NCI-H460 (cell line): ENCODE measurements around the gene CNOT6.

RAMPAGE:
- cytosol, long total RNA, result no peak
- long total RNA, result no peak
- nucleus, long total RNA, result no peak
Observed at GRCh38 chr5:179731493-179731898, 1.1 kb upstream of the MAML1 start.

RAMPAGE:
- cytosol, long total RNA, result no peak
- long total RNA, result no peak
- nucleus, long total RNA, result no peak
Observed at GRCh38 chr5:179758893-179759296, 26.3 kb downstream of the MAML1 start.

RAMPAGE:
- cytosol, long total RNA, result no peak
- long total RNA, result no peak
- nucleus, long total RNA, result no peak
Observed at GRCh38 chr5:179759887-179760502, 27.4 kb downstream of the MAML1 start.

DNA sequence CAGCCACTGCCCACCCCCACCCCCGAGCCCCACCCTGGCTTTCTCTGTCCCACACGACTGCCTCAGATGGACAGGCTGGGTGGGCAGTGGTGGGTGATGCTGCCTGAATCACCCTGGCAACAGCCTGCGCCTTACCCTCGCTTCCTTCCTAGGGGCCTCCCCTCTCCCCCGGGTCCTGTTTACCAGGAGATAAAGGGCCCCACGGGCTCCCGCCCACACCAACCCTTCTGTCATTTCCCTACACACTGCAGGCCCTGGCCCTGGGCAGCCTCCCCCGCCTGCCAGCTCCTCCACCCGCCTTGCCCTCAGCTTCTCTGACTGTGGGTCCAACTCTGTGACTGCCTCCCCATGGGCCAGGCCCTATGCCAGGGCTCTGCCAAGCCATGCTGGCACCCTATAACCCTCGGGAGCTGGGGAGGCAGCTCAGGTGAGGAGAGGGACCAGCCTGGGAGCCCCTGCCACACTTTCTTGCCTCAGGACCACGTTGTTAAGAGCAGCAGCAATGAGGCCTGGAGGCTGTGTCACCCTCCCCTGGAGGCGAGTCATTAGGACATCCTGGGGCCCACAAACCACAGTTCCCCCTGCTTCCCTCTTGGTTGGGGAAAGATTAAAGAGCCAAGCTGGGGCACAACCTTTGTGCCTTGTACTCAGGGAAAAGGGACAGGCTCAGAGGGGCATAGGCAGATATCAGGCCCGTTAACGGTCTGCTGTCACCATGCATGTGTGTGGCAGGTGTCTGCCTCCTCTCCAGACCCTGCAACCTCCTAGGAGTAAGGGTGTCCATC, 2.9 kb downstream of the MGAT4B start:
RAMPAGE:
- cytosol, long total RNA, result no peak
- long total RNA, result no peak
- nucleus, long total RNA, result no peak

GRCh38 chr5:179816537-179817711, 3.8 kb upstream of the SQSTM1 start:
RAMPAGE:
- cytosol, long total RNA, result no peak
- long total RNA, result no peak
- nucleus, long total RNA, result no peak

GRCh38 chr5:179821429-179822636, 1.1 kb downstream of the SQSTM1 start:
RAMPAGE:
- cytosol, long total RNA, result no peak
- long total RNA, result no peak
- nucleus, long total RNA, result no peak

DNA sequence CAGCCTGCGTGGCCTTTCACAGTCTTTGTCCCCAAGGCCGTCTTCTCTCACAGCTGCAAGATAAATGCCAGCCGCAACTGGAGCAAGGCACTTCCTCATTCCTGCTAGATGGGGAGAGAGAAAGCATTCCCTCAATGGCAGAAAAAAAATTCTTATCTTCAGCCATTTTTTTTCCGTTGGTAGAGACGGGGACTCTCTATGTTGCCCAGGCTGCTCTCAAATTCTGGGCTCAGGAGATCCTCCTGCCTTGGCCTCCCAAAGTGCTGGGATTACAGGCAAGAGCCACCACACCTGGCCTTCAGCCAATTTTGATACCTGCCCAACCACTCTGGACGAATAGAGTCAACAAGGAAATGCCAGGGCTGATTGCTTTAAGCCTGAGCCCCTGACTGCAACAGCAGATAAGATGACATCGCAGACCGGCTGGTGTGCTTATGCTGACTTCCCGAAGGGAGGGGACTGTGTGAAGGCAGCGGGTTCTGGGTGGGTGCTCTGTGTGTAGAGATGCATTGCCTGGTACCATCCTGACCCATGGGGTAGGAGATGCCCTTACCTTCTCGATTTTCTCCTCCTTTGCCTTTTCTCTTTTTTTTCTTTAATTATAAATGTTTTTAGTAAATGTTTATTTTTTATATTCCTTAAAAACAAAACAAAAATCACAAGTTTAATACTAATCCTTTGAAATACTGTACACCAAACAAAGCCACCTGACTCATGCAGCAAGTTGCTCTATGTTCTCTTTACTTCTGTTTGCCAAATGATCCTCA, 13.6 kb upstream of the RNF130 start:
RAMPAGE:
- cytosol, long total RNA, result no peak
- long total RNA, result no peak
- nucleus, long total RNA, result no peak

GRCh38 chr5:180089762-180090057, 18.2 kb upstream of the RNF130 start:
RAMPAGE:
- cytosol, long total RNA, result no peak
- long total RNA, result no peak
- nucleus, long total RNA, result no peak

DNA sequence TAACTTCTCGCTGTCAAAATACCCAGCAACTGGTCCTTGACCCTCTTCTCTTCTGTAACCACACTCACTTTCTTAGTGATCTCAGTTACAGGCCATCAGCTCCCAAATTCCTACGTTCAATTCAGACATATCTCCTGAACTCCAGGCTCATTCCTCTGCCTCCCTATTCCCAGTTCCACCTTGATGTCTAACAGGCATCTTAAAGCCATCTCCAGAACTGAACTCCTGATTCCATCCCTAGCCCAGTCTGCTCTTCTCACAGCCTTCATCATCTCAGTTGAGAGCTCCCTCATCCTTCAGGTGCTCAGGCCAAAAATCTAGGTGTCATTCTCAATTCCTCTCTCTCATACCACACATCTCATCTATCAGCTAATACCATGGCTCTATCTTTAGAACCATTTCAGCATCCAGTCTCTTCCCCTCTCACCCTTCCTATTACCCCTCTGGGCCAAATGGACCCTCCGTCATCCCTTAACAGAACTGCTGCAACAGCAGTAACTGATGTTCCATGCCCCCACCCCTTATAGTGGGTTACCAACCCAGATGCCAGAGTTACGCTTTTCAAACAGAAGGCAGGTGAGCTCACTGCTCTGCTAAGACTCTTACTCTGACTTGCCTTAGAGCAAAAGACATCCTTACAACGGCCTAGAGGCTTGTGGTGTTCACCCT, 28.9 kb downstream of the MAPK9 start:
RAMPAGE:
- cytosol, long total RNA, result no peak
- long total RNA, result no peak
- nucleus, long total RNA, result no peak

DNA sequence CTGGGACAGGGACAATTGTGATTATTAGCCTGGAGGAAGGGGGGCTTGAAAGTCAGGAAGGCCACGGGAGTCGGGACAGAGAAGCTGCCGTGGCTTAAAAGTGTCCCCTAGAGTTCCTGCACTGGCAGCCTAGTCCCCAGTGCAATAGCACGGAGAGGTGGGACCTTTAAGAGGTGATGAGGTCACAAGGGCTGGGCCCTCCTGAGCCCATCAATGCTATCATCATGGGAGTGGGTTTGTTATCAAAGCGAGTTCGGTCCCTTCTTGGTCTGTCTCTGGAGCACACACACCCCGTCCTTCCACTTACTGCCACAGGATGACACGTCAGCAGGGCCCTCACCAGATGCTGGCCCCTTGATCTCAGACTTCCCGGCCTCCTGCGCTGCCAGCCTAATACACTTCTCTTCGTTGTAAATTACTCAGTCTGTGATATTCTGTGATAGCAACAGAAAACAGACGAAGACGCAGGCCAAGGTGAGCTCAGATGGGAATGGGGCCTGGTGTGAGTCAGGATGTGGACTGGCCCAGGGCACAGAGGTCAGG, 26.3 kb upstream of the CNOT6 start:
RAMPAGE:
- cytosol, long total RNA, result no peak
- long total RNA, result no peak
- nucleus, long total RNA, result no peak

DNA sequence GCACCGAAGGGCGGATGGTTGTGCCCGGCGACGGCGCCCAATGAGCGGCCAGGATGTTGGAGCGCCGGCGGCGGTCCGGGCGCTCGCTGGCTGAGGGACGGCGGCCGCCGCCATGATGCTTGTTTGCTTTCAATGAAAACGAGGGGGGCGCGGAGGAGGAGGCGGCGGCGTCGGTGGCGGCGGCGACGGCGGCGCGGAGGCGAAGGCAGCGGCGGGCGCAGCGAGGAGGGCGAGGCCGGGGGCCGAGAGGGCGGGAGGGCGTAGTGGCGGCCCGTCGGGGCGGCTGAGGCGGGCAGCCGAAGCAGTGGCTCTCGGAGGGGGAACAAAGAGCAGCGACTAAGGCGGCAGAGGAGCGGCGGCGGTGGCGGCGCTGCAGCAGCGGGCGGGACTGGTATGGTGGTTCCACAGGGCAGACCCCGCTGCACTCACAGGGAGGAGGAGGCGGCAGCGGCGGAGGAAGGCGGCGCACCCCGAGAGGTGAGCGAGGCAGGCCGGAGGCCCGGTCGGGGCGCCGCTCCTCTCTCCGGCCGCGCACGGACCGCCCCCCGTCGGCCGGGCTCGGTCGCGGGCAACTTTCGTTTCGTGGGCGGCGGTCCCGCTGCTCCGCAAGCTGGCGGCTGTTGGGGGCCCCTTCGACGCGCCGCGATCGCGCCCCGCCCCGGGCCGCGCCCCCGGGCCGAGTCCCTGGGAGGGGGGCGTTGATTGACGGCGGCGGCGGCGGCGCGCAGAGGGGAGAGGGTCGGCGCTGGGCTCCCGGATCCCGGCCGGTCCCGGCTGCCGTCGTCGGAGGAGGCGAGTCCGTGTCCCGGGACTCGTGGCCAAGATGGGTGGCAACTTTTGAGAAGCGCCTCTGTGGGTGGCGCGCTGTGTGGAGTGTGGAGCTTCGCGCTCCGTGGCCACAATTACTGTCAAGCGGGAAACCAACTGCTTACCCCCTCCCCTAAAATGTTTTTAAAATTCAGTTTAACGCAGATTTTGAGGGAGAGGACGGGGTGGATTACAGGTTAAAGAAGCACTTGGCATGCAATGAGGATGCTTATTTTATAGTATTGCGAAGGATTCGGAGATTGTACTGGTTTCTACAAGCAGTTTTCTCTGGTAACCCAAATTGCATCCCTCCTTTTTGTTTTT, at the start of gene CNOT6:
TSS of gene CNOT6 (plus strand) at position 93 of the 1,131 bp plus-strand sequence.
RAMPAGE:
- cytosol, long total RNA, result no peak
- long total RNA, result no peak
- nucleus, long total RNA, result no peak

DNA sequence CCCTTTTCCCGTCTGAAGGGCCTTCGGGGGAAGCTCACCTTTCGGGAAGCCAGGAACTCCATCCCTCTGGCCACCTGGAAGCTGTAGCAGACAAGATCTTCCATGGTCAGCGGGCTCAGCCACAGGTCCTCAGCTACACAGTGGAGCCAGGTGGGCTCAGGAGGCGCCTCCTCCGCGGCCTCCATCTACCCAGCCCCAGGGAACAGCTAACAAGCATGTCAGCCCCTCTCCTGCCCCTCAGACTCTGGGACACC, 25.5 kb upstream of the SCGB3A1 start:
RAMPAGE:
- cytosol, long total RNA, result no peak
- long total RNA, result no peak
- nucleus, long total RNA, result no peak

DNA sequence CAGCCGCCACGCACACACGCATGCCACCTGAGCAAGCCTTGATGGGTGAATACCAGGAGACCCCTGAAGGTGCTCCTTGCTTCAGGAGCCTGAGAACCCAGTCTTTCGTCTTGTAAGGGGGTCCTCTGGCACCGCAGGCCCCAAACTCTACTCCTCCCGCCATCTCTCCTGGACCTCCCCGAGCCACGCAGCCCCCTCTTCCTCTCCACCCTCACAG, 14.5 kb downstream of the MGAT1 start:
RAMPAGE:
- cytosol, long total RNA, result no peak
- long total RNA, result no peak
- nucleus, long total RNA, result no peak

GRCh38 chr5:180804329-180804871, 1.8 kb upstream of the MGAT1 start:
RAMPAGE:
- cytosol, long total RNA, result no peak
- long total RNA, result no peak
- nucleus, long total RNA, result no peak

DNA sequence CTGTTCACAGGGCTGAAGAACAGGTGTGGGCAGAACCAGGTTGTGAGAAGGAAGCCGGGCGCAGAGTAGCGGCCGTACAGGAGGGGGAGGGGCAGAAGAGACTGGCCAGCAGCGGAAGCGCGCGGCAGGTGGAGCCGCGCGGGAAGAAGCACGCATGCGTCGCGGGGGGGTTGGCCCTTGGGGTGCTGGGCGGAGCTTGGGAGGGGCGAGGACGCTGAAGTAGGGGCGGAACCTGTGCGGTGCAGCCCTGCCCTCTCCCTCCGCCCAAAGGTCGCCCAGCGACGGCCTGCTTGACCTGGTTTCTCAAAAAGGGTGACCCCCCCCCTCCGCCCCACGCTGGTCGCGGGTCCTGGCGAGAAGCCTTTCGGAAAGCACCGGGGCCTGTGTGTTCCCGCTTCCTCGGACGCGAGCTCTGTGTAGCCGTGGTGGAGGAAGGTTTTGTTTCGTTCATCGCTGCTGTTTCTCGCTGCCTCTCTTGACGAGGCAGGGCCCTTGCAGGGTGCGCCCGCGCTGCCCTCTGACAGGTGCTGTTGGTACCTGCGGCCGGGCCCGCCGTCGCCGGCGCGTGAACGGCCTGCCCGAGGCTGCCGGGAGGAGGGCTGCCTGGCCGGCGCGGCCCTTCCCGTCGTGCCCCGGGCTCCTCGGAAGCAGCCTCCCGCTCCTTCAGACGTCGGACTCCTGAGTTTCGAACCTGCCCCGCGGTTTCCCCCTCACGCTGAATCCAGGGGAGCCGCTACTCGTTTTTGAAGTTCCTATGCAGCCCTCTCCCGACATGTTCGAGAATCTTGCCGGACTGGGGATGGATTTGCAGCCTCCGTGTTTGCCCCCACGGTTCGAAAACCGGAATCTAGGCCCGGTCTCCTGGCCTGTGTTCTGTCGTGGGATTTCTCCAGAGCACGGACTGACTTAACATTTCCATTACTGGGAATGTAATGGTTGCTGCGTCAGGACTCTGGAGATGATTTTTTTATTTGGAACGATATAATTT, 8.0 kb upstream of the MGAT1 start:
RAMPAGE:
- cytosol, long total RNA, result no peak
- long total RNA, result no peak
- nucleus, long total RNA, result no peak

GRCh38 chr5:180821718-180822105, 19.1 kb upstream of the MGAT1 start:
RAMPAGE:
- cytosol, long total RNA, result no peak
- long total RNA, result no peak
- nucleus, long total RNA, result no peak

GRCh38 chr5:181041010-181041380, 929 bp downstream of the BTNL9 start:
RAMPAGE:
- cytosol, long total RNA, result no peak
- long total RNA, result no peak
- nucleus, long total RNA, result no peak

DNA sequence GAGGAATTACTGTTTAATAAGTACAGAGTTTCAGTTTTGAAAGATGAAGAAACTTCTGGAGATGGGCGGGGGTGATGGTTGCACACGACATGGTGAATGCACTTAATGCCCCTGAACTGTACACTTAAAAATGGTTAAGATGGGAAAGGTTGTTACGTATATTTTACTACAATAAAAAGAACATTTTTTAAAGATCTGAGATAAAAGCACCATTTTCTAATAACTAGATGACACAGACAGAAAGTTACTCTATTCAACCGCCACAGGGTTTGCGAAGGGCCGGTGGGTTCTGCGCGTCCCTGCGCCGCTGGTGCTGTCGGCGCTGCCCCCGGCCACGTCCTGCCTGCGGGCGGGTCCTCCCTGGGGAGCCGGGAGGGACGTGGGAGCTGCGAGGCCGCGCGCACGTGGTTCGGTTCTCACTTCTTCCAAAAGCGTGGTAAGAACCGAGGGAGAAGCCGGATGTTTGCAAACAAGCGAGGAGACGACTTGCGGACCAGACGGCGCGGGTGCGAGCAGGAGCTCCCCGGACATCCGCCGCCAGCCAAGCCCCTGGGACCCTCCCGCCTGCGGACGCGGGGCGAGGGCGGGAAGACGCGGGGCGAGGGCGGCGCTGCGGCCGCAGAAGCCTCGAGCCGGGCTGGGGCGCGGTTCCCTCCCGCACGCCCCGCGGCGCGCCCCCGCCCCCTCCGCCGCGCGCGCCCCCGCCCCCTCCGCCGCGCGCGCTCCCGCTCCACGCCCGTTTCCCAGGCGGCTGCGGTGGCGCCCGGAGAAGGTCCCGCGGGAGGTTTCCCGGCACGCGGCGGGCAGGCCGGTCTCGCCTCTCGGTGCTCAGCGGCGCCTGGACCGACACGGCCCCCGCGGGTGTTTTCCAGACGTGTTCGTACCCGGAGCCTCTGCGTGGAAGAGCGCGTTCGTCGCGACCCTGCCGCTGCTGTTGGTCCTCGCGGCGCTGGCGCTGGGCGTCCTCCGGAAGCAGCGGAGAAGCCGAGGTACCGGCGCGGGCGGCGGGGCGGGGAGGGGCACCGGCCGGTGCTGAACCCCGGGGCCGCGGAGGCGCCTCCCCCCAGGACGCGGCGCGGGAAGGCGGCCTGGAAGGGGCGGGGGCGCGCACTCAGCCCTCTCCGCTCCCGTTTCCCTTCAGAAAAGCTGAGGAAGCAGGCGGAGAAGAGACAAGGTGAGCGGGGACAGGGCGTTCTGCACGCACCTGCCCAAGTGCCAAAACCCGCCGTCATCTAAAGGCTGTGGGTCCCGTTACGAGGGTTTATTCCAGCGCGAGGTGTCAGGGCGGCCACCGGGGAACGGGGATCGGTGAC, 12.7 kb downstream of the BTNL9 start:
RAMPAGE:
- cytosol, long total RNA, result no peak
- long total RNA, result no peak
- nucleus, long total RNA, result no peak

DNA sequence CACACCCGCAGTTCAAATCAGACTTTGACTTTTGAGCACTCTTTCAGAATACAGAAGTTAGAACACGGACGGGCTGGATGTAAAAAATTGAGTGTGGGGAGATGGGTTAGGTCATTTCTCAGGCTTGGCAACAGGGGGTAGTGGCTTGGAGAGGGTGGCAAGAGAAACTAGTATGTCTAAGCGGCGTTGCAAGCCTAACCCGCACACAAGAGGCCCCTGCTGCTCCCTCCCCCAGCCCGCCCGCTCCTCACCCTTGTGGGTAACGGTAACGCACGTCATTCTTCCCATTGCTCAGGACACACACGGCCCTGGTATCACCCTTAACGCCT, 45.1 kb downstream of the BTNL9 start:
RAMPAGE:
- cytosol, long total RNA, result no peak
- long total RNA, result no peak
- nucleus, long total RNA, result no peak

GRCh38 chr5:181163411-181163924, 16.1 kb downstream of the OR2V2 start:
RAMPAGE:
- cytosol, long total RNA, result no peak
- long total RNA, result no peak
- nucleus, long total RNA, result no peak